Mammary microvascular endothelial cell (primary cell): ENCODE measurements around the genes MAP3K13 and TRA2B.

GRCh38 chr3:185313619-185314122 lies 49.3 kb upstream of the MAP3K13 start:
- RAMPAGE, long total RNA = no peak

GRCh38 chr3:185330722-185331095 lies 32.2 kb upstream of the MAP3K13 start:
- RAMPAGE, long total RNA = no peak

DNA sequence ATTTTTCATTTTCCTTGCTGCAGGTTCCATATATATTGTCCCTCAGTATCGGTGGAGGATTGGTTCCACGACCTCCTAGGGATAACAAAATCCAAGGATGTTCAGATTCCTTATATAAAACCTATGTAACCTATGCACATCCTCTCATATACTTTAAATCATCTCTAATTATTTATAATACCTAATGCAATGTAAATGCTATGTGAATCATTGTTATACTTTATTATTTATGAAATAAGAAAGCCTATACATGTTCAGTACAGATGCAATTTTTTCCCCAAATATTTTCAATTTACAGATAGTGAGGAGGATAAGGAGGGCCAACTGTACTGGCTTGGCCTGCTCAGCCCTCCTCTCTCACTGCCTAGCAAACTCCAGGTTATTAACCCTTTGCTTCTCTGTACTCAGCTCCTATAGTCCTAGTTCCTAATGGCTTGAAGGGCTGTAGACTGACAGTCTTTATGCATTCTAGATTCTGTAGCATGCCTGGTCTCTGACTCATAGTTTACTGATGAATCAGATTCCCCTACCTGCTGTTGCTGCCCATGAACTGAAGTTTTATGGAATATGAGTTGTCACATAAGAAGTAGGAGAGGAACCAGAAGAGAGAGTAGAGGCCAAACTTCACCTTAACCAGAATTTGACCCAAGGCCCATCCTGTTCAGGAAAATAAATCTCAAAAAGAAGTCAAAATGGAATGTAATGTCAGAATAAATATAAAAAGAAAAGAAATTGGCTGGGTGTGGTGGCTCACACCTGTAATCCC lies 27.2 kb upstream of the MAP3K13 start:
- RAMPAGE, long total RNA = no peak

- RAMPAGE, long total RNA = no peak
These were observed 25.7 kb upstream of the MAP3K13 start for GRCh38 chr3:185337243-185337651.

DNA sequence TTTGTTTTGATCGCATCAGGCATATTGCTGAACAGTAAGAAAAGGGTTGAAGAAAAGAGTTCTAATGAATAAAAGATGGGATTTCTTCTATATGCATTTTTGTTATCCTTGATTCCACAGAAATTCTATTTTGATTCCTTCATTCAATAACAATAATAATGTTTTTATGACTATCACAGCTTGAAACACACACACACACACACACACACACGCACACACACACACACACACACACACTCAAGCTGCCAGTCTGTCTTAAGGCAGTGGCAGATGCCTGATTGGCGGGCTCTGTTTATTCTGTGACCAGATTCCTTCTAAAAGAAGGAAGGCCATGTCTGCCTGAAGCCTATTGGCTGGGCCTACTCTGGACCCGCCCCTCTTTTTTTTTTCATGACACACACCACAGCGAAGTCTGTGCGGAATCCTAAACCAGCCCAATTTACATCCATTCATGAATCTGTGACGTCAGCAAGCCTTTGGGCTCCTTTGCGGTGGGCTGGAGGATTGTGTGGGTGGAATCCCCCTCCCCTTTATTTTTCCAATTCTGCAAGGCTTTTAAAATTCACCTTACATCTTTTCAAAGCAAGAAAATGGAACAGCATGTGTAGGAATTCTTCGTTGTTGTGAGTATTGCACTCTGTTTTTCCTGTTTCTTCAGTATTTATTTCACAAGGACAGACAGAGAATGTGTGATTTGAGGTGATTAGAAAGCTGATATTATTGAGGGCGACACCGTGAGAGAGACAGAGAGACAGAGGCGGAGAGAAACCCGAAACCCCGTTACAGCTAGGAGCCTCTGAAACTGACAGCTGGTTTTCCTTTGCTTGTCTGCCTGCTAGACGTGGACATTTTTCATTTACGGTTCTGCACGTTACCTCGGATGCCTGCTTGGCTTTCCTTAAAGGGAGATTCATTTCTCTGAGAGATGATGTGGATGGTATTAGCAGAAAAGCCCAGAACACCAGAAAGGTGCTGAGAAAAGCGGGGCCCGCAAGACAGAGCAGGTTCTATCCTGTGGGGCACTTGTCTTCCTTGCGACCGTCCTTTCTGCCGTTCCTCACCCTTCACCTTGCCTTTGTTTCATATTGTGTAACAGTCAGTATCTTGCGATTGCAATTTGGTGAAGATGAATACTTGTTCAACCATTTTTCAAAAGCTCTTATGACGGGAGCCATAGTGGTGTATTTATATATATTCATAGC lies at the start of gene MAP3K13:
MAP3K13 (plus strand) TSS at position 391 of the 1,202 bp plus-strand sequence.
- RAMPAGE, long total RNA = no peak

GRCh38 chr3:185701605-185702453 lies 115.7 kb downstream of the SENP2 start:
- RAMPAGE, long total RNA = no peak

- RAMPAGE, long total RNA = no peak
These were observed 17.1 kb downstream of the IGF2BP2 start for GRCh38 chr3:185807707-185808196.

GRCh38 chr3:185918323-185918522 lies 19.6 kb downstream of the TRA2B start:
- RAMPAGE, long total RNA = no peak

- RAMPAGE, long total RNA = no peak
These were observed 15.1 kb downstream of the TRA2B start for GRCh38 chr3:185922555-185923214.

DNA sequence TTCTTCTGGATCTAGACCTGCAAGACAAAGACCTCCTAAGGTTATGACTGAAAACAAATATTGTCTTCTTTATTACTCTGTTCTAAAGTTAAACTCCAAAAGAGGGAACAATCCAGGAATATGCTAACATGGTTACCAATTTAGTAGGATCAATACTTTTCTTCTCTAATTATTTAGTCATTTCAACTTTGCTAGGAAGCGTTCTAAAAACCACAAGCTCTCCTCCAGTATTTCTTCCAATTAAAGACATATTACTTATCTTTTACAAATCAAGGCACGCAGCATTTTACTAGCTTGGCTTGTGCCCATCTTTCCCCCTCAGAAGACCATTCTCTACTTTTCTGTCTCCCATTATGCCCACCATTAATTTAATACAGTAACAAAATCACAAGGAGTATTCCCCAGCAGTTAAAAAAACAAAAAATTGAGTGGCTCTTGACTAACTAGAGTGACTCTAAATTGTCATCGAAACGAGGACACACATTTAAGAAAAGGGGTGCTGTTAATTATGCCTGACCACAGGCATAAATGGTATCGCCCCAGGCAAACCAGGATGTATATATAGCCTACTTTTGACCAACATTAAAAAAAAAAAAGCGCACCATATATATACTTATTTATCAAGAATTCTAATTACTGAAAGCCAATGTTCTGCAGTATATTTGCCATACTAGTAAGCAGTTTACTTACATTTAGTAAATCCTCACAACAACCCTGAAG lies 12.0 kb downstream of the TRA2B start:
- RAMPAGE, long total RNA = no peak

GRCh38 chr3:185937021-185938130 lies at the start of gene TRA2B:
TSS of gene TRA2B (minus strand) at chr3:185938014.
- RAMPAGE, long total RNA = start-site peak on the minus strand at chr3:185937967-185938019, 1,218 and 511 reads in 2 replicates

DNA sequence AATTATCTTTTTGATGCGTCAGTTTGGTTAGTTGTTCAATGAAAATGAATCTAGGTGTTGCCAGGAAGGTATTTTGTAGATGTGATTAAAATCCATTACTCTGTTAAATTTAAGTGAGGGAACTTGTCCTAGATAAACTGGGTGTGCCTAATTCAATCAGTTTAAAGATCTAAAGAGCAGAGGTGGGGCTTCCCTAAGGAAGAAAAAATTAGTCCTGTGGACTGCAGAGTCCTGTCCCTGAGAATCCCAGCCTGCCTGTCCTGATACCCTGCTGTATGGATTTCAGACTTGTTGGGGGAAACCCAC lies 13.1 kb upstream of the TRA2B start:
- RAMPAGE, long total RNA = no peak

- RAMPAGE, long total RNA = no peak
These were observed 113.1 kb upstream of the ETV5 start for GRCh38 chr3:186221886-186222580.

GRCh38 chr3:186236550-186236985 lies 125.5 kb downstream of the DGKG start:
- RAMPAGE, long total RNA = no peak

GRCh38 chr3:186383023-186383571 lies 21.1 kb upstream of the DGKG start:
- RAMPAGE, long total RNA = no peak

DNA sequence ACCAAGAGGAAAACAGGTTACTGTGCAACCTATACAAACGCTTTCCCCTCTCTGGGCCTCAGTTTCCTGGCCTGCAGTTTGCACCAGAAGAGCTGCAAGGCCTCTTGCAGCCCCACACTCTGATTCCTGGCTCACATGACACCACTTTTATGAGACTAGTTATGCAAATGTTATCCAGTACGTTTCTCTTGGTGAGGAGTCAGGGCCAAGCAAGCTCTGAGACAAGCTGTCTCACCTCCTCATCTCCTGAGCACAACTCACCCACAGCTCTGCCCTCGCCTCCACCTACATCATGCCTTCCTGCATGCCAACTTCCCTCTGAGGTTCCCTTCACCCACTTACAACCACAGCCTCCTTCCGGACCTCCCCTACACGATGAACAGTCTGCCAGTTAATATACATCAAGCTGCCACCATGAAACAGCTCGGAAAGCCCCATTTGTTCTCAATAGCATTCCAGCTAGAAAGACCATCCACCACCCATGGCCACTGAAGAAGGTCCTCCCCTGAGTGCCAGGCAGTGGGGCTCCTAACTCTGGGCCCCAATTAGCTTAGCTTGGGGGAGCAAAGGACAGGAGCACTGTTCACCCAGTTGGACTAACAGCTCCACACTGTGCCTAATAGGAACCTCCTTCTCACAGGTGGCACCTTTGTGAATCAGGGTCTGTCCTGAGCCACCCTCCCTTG lies 25.0 kb downstream of the CRYGS start:
- RAMPAGE, long total RNA = no peak

- RAMPAGE, long total RNA = no peak
These were observed 17.9 kb upstream of the AHSG start for GRCh38 chr3:186594960-186595346.

GRCh38 chr3:186604892-186605419 lies 7.9 kb upstream of the AHSG start:
- RAMPAGE, long total RNA = no peak

DNA sequence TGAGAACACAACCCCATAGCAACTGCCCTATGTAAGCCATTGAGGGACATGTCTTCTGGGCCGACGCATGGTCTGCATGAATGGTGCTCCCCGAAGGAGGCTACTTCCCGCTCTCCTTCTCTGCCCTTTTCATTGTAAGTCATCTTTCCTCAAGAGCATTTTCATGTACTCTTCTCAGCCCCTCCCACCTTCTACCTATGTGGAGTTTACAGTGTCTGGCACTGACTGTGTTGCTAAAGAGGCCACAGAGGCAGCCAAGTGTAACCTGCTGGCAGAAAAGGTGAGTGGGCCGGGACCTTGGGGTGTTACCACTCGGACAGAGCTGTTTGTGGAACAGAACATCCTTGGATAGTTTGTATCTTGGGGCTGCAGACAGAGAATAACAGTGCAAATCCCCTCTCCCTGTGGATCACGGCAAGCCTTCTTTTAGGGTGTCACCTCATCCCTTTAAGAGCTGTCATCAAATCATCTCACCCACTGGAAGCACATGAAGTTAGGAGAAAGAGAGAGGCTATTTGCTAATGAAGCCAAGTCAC lies 5.6 kb downstream of the AHSG start:
- RAMPAGE, long total RNA = no peak

GRCh38 chr3:186635536-186636017 lies 4.6 kb upstream of the FETUB start:
- RAMPAGE, long total RNA = no peak